HT1080 (cell line): Measurements from ENCODE around the genes KCNC2 and GLIPR1L1.

GRCh38 chr12:72254166-72255464 is 17.6 kb upstream of the TRHDE start:
RAMPAGE:
- cytosol, long total RNA: no peak
- long total RNA: no peak
- nucleus, long total RNA: no peak

GRCh38 chr12:72273282-72273895 is 1.2 kb downstream of the TRHDE start:
RAMPAGE:
- cytosol, long total RNA: no peak
- long total RNA: no peak
- nucleus, long total RNA: no peak

GRCh38 chr12:74540796-74541472 is 3.3 kb downstream of the ATXN7L3B start:
RAMPAGE:
- cytosol, long total RNA: no peak
- long total RNA: no peak
- nucleus, long total RNA: no peak

GRCh38 chr12:75209304-75210061 is at the start of gene KCNC2:
TSS of gene KCNC2 (minus strand) at chr12:75209839.
RAMPAGE:
- cytosol, long total RNA: no peak
- long total RNA: no peak
- nucleus, long total RNA: no peak

DNA sequence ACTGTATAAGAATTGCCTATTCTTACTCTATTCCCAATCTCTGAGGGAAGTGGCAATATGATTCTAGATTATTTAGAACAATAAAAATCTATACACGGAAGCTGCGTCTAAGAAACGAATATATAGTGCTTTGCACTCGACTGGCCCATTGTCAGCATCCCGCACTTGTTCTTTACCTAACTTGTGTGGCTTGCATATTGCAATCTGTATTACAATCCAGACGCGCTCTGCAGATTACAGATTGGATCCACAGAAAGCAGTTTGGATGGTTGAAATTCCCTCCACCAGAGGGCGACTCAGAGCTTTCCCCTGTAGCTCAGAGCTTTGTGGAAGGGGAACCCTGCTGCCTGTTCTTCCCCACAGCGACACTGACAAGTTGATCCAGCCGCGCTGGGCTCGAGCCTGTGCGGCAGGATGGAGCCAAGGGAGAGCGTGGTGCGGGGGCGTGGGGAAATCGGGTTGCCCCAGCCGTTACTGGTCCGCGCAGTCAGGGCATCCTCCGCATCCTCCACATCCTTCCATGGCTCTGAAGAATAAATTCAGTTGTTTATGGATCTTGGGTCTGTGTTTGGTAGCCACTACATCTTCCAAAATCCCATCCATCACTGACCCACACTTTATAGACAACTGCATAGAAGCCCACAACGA is at the start of gene GLIPR1L1:
TSS of gene GLIPR1L1 (plus strand) at position 462 of the 648 bp plus-strand sequence.
RAMPAGE:
- cytosol, long total RNA: no peak
- long total RNA: no peak
- nucleus, long total RNA: no peak

RAMPAGE:
- cytosol, long total RNA: no peak
- long total RNA: no peak
- nucleus, long total RNA: no peak
These were observed 2.1 kb downstream of the GLIPR1 start for GRCh38 chr12:75482687-75483034.

DNA sequence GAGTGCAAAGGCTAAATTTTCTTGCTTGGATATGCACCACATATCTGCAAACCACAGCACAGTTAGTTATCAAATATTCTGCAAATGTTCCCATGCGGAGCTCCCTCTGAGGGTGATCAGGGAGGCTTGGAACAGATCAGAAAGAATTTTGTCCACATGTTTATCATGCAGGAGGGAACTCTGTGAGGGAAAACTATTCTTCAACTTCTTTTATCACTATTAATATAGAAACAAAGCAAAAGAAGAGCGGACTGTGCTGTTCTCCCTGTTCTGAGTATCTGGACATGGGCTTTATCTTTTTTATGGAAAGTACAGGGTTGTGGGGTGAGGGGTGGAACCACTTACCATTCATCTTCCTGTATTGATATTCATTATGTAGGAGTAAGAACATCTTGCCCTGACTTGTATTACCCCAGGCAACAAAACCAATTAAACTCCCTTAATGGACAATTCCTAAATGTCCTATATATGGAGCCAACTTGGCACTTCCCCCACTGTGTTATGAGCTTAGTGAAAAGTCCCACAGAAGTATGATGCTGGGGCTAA is 139.8 kb upstream of the KRR1 start:
RAMPAGE:
- cytosol, long total RNA: no peak
- long total RNA: no peak
- nucleus, long total RNA: no peak

GRCh38 chr12:75877985-75878772 is 206.3 kb downstream of the NAP1L1 start:
RAMPAGE:
- cytosol, long total RNA: no peak
- long total RNA: no peak
- nucleus, long total RNA: no peak

DNA sequence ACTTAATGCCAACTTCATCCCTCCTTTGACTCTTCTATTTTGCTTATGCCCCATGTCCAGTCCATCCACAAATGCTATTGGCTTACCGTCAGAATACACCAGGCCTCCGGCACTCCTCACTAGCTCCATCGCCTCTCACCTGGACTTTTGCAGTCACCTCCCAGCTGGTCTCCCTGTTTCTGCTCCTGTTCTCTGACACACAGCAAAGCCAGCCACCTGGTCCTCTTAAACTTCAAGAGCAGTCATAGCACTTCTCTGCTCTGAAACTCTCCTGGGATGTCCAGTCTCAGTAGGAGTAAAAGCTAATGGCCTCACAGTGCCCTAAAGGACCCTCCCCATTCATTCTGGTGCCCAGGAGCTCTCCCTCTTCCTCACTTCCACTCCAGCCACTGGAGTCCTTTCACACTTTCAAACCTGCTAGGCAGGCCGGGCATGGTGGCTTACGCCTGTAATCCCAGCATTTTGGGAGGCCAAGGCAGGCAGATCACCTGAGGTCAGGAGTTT is 100.8 kb downstream of the NAP1L1 start:
RAMPAGE:
- cytosol, long total RNA: no peak
- long total RNA: no peak
- nucleus, long total RNA: no peak

DNA sequence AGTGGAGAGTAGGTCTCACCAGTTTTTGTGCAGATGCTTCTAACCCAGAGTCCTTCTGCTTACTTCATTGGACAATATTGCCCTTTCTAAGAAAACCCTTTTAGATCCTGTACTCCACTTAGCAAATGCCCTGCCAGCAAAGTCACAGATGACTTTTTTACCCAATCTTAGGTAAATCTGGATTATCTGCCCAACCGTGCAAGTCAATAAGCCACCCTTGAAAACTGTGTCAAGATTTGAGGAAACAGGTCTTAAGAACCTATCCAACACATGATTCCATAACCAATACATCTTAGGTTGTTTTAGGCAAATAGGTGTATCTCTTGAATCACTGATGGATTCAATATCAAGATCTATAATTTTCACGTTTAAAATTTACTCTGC is 58.7 kb downstream of the NAP1L1 start:
RAMPAGE:
- cytosol, long total RNA: no peak
- long total RNA: no peak
- nucleus, long total RNA: no peak

DNA sequence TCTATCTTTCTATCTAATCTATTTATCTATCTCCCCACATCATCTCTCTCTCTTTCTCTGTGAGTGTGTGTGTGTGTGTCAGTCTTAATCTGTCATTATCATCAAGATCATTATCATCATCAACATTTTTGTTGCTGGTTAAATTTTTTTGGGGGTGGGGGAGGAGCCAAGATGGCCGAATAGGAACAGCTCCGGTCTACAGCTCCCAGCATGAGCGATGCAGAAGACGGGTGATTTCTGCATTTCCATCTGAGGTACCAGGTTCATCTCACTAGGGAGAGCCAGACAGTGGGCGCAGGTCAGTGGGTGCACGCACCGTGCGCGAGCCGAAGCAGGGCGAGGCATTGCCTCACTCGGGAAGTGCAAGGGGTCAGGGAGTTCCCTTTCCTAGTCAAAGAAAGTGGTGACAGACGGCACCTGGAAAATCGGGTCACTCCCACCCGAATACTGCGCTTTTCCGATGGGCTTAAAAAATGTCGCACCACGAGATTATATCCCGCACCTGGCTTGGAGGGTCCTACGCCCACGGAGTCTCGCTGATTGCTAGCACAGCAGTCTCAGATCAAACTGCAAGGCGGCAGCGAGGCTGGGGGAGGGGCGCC is 28.6 kb downstream of the BBS10 start:
RAMPAGE:
- cytosol, long total RNA: no peak
- long total RNA: no peak
- nucleus, long total RNA: no peak

GRCh38 chr12:76371375-76371645 is 23.1 kb upstream of the BBS10 start:
RAMPAGE:
- cytosol, long total RNA: no peak
- long total RNA: no peak
- nucleus, long total RNA: no peak

DNA sequence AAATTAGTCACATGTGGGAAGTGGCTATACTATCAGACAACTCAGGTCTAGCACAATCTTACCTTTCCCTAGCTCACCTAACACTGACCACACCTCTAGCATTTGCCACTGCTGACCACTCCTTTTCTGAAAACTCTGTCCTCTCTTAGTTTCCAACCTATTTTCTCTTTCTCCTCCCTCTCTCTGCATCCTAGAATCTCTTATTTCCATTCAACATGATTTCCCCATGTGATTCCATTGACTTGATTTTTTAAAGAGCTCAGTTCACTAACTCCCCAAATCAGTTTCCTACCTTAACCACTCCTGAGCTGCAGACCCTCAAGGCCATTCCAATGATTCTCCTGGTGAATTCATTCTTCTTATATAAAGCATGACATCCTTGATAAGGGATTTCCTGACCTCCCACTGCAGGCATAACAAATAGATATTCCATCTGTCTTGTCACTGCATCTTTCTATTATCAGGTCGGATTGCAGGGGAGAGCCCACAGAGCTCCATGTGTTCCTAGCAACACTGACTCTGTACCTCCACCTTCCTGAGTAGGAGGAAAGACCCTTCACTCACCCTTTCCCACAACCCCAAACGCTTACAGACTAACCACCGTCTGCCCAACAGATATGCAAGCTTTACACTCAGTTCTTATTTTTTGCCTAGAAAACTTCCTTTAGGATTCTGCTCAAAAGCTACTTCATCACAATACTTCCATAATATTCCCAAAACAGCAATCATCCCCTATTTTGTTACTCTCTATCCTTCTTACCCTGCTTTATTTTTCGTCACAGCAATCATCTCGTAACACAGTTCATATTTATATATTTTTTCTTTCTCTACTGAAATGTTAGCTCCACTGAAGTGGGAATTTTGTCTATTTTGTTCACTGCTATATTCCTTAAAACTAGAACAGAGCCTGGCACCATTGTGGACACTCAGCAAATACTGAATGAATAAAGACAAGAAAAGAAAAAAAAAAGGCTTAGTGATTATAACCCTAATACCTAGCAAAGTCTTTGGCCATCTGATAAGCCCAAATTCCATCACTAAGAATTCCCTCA is 90.3 kb downstream of the OSBPL8 start:
RAMPAGE:
- cytosol, long total RNA: no peak
- long total RNA: no peak
- nucleus, long total RNA: no peak

DNA sequence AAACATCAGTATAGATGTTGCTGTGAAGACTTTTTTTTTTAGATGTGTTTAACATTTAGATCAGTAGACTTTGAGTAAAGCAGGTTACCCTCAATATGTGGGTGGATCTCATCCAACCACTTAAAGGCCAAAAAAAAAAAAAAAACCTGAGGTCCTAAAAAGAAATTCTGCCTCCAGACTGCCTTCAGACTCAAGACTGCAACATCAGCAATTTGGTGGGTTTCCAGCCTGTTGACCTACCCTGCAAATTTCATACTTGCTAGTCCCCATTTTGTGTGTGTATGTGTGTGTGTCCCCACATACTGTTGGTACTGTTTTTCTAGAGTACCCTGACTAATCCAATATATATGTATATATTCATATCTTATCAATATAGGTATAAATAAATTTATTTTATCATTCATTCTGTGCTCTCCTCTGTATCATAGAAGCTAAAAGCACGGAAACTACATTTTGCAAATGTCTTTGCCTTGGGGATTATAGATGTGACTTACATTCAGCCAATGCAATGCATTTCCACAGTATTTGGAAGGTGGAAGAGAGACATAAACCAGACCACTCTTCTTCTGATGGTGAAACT is 55.5 kb downstream of the OSBPL8 start:
RAMPAGE:
- cytosol, long total RNA: no peak
- long total RNA: no peak
- nucleus, long total RNA: no peak

DNA sequence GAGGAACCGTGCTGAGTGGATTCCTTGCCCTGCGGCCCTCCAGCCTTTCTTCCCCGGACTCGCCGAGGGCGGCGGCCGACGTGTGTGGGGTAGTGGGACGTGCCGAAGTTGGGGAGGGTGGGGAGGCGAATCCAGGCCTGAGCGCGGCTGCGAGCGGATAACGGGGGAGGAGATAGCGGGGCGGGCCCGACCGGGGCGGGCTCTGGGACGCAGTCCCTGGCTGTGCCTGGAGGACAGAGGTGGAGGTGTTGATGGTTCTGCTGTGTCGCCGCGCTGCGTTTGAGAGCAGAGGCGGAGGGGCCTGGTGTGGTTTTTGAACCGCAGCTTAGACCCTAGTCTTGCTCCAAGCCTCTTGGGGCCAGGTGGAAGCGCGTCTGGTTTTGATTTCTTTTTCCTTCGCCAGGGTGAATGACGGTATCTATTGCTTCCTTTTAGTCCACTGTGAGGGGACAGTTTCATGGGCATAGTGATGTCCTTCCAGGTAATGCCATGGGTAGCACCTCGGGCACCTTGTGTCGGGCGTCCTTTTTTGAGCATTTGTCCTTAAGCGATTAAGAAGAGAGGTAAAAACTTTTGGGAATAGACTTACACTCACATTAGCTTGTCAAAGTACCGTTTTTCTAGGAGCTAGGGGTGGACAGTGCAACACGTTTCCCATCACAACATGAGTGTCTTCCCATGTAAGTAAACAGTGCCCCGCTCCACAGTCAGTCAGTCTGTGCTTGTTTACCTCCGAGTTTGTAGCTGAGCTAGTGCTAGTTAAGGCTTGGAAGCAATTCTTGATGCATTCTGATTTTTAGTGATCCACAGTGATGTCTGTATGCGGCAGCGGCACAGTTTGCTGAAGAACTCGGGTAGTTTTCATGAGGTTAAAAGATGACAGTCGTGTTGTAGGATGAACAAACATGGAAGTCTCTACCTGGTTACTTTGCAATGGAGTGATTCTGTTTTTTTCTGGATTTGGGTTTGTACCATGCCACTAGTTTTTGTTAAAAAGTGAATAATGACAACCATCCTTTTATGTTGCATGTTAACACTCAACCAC is 739 bp downstream of the ZDHHC17 start:
RAMPAGE:
- cytosol, long total RNA: no peak
- long total RNA: no peak
- nucleus, long total RNA: no peak

DNA sequence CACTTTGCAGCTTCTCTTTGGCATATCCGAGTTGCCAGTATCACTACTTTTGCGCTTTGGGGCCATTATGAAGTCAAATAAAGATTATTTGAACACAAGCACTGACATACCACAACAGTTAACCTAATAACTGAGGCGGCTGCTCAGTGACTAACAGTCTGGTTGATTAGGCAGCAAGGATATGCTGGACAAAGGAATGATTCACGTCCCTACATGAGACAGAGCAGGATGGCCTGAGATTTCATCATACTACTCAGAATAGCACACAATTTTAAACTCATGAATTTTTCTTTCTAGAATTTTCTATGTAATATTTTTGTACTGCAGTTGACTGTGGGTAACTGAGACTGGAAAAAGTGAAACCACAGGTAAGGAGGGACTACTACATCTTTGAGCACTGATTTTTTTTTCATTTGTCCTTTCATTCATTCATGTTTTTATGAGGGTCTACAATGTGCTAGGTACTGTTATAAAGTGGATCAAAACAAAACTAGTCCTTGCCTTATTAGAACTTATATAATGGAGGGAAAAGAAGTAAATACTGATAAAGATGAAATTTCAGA is 57.0 kb upstream of the E2F7 start:
RAMPAGE:
- cytosol, long total RNA: no peak
- long total RNA: no peak
- nucleus, long total RNA: no peak

DNA sequence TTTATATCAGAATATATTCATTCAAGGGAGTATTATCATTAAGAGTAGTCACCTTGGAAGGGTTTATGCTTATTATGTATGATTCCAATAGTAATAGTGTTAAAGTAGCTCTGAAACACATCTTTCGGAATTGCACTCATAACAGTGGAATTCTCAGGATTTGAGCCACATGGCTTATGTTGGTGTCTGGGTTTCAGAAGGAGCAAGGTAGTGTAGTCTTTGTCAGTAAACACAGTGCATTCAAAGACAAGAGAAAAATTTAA is 207.1 kb upstream of the E2F7 start:
RAMPAGE:
- cytosol, long total RNA: no peak
- long total RNA: no peak
- nucleus, long total RNA: no peak

RAMPAGE:
- cytosol, long total RNA: no peak
- long total RNA: no peak
- nucleus, long total RNA: no peak
These were observed 205.5 kb downstream of the NAV3 start for GRCh38 chr12:78035864-78036825.

RAMPAGE:
- cytosol, long total RNA: no peak
- long total RNA: no peak
- nucleus, long total RNA: no peak
These were observed 257.9 kb downstream of the NAV3 start for GRCh38 chr12:78088363-78089219.

DNA sequence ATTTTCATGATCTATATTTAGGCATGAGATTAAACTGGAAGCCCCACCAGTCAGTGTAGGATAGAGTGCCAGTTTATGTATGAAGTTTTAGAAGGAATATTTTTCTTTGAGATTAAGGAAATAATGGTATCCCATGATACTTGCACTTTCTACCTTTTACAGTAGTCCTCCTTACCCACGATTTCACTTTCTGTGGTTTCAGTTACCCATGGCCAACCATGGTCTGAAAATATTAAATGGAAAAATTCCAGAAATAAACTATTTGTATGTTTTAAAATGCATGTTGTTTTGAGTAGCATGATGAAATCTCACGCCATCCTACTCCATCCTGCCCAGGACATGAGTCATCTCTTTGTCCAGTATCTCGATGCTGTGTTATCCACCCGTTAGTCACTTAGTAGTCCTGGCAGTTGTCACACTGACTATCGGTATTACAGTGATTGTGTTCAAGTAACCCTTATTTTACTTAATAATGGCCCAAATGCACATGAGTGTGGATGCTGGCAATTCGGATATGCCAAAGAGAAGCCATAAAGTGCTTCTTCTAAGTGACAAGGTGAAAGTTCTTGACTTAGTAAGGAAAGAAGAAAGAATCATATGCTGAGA is 22.4 kb downstream of the SYT1 start:
RAMPAGE:
- cytosol, long total RNA: no peak
- long total RNA: no peak
- nucleus, long total RNA: no peak